ENCODE measurements around a stretch of chr12.

GRCh38 chr12:10413-10790, 56.2 kb upstream of the IQSEC3 start:
- PRO-cap, result no peak
- RAMPAGE, long total RNA, result no peak

DNA sequence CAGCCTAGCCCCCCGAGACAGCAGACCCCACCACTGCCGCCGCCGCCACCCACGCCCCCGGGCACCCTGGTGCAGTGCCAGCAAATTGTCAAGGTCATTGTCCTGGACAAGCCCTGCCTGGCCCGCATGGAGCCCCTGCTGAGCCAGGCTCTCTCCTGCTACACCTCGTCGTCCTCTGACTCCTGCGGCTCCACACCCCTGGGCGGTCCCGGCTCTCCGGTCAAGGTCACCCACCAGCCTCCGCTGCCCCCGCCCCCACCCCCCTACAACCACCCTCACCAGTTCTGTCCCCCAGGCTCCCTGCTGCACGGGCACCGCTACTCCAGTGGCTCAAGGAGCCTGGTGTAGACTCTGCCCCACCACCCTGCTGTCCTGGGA, 39.3 kb downstream of the SLC6A12 start:
- PRO-cap, result no peak
- RAMPAGE, long total RNA, result no peak

- PRO-cap, result no peak
- RAMPAGE, long total RNA, result no peak
These were observed 31.6 kb downstream of the SLC6A12 start for GRCh38 chr12:182007-183035.

GRCh38 chr12:236887-237325, 22.9 kb upstream of the SLC6A12 start:
- PRO-cap, result no peak
- RAMPAGE, long total RNA, result no peak

DNA sequence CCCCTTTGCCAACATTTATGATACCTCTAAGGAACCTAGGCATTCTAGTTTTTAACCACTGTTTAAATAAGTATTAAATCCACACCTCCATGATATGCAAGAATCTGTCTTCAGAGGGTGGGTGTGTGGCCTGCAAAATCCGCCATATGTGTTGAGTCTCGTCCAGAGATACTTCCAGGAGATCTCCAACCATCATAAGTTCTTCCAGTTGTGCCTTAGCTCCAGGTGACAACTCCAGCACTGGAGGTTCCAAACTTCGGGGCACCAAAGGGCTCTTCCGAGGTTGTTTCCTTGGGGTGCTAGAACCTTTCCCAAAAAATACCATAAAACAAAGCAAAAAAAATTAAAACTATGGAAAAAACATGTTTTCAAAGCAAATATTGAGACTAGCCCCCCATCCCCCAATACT, 32.9 kb upstream of the SLC6A13 start:
- PRO-cap, result no peak
- RAMPAGE, long total RNA, result start-site peak on the minus strand centred at position 231 of the sequence, 89 bp wide, 76 reads

DNA sequence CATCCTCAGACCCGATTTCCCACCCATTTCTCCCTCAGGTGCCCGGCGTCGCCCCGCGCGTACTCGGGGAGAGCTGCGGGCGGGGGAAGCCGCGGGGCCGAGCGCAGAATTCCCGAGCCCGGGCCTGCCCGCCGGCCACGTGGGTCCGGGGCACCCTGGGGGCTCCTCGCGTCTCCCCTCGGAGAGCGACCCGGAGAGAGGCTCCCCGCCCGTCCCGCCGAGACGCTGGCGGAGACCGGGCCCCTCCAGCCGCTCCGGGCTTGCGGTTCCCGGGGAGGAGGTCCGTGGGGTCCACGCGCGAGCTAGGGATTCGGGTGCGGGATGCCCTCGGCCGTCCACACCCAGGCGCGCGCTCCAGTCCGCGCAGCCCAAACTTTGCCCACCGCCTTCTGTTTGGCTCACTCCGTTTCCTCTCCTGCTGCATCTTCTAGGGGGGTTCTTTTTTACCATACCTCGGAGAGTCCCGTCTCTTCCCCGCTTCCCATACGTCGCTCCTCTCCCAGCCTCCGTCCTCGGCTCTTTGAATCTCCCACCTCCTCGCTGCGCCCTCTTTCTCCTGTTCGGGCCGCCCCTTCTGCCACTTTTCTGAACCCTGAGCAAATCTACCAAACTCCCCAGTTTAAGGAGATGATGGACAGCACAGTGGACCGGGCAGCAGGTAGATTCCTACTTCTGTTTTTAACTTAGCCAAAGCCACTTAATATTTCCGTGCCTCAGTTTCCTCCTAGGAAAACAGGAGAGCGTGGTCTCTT, 1.1 kb downstream of the B4GALNT3 start:
- PRO-cap, result no peak
- RAMPAGE, long total RNA, result no peak

DNA sequence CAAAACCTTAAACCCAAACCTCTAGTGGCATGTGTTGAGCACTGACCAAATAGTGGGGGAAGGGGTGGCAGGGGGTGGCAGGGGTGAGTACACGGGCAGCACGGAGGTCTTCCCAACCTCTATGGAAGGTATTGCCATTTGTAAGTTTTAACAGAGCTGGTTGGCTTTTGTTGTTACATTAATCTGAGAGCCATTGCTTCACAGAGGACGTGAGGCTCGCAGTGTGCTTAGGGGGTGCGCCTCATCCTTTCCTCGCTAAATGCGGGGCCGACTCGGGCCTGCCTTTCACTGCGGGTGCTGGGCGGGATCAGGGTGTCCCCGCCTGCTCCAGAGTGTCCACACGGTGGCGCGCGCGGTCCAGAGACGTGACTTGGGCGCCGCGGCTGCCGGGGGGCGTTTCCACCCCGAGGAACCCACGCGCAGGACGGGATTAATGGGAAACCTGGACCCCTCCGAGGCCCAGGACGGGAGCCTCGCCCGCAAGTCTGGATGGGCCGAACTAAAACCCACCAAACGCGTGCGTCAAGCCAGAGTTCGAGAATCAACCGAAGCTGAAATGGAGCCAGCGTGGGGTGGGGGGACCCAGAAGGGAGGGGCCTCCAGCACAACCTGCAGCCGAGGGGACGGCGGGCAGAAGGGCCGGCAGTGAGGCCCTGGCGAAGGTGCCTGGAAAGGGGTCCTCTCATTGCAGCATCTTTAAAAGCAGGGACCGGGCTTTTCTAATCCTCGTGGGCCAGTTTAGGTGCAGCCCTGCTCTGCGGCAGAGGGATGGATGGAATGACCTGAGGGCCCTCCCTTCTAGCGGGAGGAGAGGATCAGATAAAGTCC, 93.4 kb downstream of the NINJ2 start:
- PRO-cap, result no peak
- RAMPAGE, long total RNA, result no peak

DNA sequence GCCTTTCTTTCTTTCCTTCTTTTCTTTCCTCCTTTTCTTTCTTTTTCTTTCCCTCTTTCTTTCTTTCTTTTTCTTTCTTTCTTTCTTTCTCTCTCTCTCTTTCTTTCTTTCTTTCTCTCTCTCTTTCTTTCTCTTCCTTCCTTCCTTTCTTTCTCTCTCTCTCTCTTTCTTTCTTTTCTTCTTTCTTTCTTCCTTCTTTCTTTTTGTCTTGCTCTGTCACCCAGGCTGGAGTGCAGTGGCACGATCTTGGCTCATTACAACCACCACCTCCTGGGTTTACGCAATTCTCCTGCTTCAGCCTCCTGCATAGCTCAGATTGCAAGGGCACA, 52.1 kb downstream of the NINJ2 start:
- PRO-cap, result no peak
- RAMPAGE, long total RNA, result no peak

DNA sequence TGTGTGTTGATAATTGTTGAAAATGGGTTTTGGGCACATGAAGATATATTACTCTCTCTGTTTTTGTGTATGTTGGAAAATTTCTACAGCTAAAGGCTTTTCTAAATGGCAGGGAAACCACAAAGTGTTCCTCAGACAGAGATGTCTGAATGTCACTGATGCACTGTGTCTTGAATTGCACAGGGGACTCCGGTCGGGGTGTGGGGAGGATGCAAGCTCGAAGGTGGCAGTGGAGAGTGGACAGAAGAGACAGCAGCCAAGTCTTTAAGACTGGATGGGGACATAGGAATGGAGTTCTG, 8.8 kb upstream of the NINJ2 start:
- PRO-cap, result no peak
- RAMPAGE, long total RNA, result no peak

DNA sequence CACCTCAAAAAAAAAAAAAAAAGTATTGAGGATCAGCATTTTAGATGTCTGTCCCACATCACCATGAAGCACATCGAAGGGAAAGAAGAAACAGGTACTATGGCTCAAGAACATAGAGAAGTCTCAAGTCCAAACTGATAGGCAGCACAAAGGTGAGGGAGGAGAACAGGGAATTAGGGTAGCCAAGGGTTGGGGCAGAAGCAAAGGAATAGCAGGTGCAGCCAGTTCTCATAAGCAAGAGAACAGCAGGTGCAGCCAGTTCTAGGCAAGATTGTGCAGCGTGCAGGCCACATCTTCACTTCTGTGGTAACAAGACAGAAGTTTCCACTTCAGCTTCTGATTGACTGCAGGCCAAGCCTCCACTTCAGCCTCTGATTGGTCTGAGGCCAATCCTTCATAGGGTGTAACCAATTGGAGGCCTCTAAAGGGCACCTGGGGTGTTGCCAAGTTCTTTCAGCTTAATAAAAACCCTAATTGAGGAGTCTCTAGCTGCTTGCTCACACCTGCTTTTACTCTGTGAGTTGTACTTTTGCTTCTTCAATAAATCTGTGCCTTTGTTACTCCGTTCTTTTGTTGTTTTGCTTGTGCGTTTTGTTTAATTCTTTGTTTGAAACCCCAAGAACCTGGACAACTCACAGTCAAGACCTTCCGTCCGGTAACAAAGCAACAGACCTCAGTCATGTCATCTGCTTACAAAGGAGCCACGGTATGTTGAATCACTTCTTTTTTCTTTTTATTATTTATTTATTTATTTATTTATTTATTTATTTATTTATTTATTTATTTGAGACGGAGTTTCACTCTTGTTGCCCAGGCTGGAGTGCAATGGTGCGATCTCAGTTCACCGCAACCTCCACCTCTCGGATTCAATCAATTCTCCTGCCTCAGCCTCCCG, 26.3 kb upstream of the NINJ2 start:
- PRO-cap, result no peak
- RAMPAGE, long total RNA, result no peak

GRCh38 chr12:724394-724861, 28.0 kb upstream of the WNK1 start:
- PRO-cap, result no peak
- RAMPAGE, long total RNA, result no peak

DNA sequence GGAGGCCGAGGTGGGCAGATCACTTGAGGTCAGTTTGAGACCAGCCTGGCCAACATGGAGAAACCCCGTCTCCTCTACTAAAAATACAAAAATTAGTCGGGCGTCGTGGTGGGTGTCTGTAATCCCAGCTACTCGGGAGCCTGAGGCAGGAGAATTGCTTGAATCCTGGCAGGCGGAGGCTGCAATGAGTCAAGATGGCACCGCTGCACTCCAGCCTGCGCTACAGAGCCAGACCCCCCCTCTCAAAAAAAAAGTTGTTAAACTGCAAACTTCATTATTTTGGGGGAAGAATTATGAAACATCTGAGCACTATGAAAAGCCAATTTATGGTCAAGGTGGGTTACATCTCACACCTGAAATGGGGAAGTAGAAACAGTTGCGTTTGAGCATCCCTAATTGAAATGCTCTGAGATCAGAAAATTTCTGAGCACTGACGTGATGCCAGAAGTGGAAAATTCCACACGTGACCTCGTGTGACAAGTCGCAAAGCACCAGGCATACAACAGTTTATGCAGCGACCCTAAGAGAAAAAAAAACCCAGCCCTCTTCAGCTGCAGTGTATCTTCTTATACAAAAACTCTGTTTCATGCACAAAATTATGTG, 37.6 kb downstream of the RAD52 start:
- PRO-cap, result no peak
- RAMPAGE, long total RNA, result no peak

DNA sequence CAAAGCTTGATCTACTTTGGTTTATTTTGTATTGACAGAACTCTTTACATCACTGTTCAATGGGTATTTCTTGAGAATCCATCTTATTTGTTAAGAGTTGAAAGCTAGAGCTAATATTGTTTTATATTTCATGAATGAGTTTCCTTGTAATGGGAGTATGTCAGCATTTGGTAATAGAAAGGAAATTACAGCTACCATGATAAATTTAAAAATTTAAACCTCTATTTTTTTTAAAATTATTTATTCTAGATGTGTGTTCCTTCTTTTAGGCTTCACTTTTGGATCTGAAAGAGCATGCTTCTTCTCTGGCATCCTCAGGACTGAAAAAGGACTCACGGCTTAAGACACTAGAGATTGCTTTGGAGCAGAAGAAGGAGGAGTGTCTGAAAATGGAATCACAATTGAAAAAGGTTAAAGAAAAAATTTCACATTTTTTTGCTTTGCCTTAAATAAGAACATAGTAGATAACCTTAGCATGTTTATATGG, 192.0 kb downstream of the ERC1 start:
- PRO-cap, result no peak
- RAMPAGE, long total RNA, result start-site peak on the plus strand centred at position 347 of the sequence, 125 bp wide, 135 reads

- PRO-cap, result no peak
- RAMPAGE, long total RNA, result no peak
These were observed 1.9 kb downstream of the FBXL14 start for GRCh38 chr12:1592337-1592965.

DNA sequence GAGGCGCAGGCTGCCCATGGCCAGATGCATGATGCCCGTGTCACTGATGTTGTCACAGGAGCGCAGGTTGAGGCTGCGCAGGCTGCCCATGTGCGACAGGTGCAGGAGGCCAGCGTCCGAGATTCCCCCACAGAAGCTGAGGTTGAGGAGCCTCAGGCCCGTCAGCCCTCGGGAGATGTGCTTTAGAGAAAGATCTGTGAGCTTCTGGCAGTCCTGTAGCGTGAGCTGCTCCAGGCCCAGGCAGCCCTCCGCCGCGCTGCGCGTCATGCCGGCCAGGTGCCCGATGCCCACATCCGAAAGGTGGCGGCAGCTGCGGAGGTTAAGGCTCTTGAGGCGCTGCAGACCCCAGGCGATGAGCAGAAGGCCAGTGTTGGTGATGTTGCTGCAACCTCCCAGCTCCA, 1.2 kb downstream of the FBXL14 start:
- PRO-cap, result no peak
- RAMPAGE, long total RNA, result no peak

- PRO-cap, result no peak
- RAMPAGE, long total RNA, result no peak
These were observed 3.6 kb downstream of the WNT5B start for GRCh38 chr12:1632498-1633090.

DNA sequence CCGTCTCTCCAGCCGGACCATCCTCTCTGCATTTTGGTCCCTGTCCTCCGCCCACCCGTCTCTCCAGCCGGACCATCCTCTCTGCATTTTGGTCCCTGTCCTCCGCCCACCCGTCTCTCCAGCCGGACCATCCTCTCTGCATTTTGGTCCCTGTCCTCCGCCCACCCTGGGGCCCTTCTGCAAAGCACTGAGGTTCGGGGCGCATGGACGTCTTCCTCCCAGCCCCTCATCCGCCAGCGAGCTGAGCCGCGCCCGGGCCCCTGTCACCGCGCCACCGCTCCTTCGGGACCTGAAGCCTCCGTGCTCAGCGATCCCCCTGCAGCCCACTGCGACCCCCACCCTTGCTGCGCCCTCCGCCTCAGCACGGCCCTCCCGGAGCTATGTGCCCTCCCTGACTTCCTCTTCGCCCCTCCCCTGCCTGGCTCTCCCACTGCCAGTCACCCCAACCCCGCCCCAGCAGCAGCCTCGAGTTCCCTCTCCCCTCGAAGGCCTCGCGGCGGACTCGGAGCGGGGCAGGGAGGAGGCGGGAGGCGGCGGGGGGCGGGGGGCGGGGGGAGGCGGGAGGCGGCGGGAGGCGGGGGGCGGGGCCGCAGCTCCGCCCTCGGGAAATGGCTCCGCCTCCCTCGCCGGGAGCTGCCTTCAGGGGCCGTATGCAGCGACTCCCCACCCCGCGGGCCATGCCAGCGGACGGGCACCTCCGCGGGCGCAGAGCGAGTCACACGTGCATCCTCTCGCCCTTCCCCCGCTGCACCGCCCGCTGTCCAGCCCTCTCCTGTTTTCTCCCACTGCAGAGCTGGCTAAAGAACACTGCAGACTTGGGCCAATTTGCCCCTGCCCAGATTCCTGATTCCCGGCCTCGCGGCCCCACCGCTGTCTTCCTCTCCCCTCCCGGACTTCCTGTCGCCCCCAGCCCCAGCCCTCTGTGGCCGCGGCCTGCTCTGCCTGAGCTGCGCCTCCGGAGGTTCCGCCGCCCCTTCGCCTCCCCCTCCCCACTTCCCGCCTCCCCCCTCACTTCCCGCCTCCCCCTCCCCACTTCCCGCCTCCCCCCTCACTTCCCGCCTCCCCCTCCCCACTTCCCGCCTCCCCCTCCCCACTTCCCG, 29.2 kb upstream of the ADIPOR2 start:
- PRO-cap, result bidirectional peak, plus-strand start at position 785 of the sequence, minus-strand start at position 504 of the sequence
- RAMPAGE, long total RNA, result no peak

GRCh38 chr12:1669992-1670854, 20.6 kb upstream of the ADIPOR2 start:
- PRO-cap, result no peak
- RAMPAGE, long total RNA, result no peak

- PRO-cap, result no peak
- RAMPAGE, long total RNA, result no peak
These were observed 9.4 kb upstream of the ADIPOR2 start for GRCh38 chr12:1681545-1681825.

DNA sequence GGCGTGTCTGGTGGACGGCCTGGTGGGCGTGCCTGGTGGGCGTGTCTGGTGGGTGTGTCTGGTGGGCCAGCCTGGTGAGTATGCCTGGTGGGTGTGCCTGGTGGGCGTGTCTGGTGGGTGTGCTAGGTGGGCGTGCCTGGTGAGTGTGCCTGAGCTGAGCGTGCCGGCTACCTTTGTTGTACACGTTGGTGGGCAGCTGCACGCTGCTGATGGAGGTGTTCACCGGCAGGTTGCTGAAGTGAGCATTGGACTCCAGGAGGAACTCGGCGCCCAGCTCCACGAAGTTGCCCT, 10.8 kb downstream of the CACNA2D4 start:
- PRO-cap, result no peak
- RAMPAGE, long total RNA, result no peak

All from vagina (tissue), 1 donor.